Zone of skin (tissue), 1 donor: ENCODE measurements around a stretch of chr2.

- RRBS, result no CpG with 5 or more reads among the region's 10 CpGs
Measured at GRCh38 chr2:239391840-239392075, 9.1 kb downstream of the HDAC4 start.

GRCh38 chr2:239401488-239402285 lies 867 bp upstream of the HDAC4 start:
- RRBS, result under 1% methylated on average over 41 of the region's 84 CpGs

- RRBS, result no CpG with 5 or more reads among the region's 12 CpGs
Measured at GRCh38 chr2:239954727-239955127, 70.4 kb downstream of the NDUFA10 start.

DNA sequence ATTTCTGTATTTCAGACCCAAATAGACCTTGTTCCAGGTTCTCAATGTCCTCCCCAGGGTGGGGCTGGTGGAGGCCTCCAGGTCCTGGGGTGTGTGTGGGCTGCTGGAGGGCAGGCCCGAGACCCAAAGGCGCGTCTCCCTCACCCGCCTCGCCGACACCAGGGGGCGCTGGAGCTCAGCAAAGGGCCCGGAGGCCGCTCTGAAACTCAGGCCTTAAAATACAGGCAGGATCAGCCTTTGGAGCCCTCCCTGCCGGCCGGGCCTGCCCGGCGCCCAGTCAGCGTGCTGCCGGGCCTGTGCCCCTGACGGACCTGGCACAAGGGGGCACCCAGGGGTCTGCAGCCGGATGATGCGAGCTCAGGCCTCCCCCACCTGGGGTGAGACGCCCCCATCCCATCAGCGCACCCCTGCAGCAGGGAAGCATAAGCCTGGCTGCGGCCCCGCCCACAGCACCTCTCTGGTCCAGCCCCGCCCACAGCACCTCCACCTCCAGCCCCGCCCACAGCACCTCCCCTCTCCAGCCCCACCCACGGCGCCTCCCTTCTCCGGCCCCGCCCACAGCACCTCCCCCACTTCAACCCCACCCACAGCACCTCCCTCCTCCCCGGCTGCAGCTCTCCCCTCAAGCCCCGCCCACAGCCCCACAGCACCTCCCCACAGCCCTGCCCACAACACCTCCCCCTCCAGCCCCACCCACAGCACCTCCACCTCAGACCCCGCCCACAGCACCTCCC lies 92.6 kb upstream of the OTOS start:
- RRBS, result 3% methylated on average over 9 of the region's 31 CpGs

GRCh38 chr2:240236302-240236928 lies 96.0 kb upstream of the OTOS start:
- RRBS, result 3% methylated on average over 2 of the region's 9 CpGs

- RRBS, result no CpG with 5 or more reads among the region's 3 CpGs
Measured at GRCh38 chr2:240269493-240269719, 128.9 kb upstream of the OTOS start.

GRCh38 chr2:240399887-240400218 lies 35.6 kb upstream of the GPC1 start:
- RRBS, result no CpG with 5 or more reads among the region's 5 CpGs

GRCh38 chr2:240514086-240514341 lies 43.8 kb downstream of the ANKMY1 start:
- RRBS, result no CpG with 5 or more reads among the region's 1 CpG

DNA sequence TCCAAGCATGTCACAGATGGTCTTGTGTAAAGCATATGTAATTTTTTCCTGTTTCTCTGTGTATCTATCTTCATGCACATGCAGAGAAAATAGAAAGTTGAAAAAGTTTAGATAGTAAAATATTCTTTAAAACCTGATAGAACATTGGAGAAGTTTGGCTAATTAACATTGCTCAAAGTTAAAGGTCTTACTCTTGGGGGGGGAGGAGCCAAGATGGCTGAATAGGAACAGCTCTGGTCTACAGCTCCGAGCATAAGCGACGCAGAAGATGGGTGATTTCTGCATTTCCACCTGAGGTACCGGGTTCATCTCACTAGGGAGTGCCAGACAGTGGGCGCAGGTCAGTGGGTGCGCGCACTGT lies 13.5 kb downstream of the ANKMY1 start:
- RRBS, result no CpG with 5 or more reads among the region's 7 CpGs

DNA sequence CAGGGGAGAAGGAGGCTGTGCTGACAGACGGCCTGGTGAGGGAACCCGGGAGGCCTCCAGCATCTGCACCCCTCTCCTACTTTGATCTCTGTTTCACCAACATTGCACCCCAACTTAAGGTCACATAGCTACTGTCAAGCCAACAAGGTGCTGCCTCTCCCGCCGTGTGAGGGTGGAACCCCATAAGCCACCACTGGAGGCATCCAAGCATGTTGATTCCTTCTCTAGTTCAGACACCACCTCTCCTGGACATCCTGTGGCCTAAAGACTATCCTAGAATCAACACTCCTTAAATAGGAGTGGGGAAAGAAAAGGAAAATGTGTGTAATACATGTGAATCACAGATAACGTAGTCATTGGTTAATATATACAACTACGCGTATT lies 3.5 kb upstream of the RNPEPL1 start:
- RRBS, result no CpG with 5 or more reads among the region's 7 CpGs

DNA sequence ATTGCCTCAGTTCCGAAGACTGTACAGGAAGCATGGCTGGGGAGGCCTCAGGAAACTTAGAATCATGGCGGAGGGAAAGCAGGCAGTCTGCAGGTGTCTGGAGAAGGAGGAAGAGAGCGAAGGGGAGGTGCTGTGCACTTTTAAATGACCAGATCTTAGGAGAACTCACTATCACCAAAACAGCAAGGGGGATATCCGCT lies 13.5 kb downstream of the CAPN10 start:
- RRBS, result no CpG with 5 or more reads among the region's 4 CpGs

DNA sequence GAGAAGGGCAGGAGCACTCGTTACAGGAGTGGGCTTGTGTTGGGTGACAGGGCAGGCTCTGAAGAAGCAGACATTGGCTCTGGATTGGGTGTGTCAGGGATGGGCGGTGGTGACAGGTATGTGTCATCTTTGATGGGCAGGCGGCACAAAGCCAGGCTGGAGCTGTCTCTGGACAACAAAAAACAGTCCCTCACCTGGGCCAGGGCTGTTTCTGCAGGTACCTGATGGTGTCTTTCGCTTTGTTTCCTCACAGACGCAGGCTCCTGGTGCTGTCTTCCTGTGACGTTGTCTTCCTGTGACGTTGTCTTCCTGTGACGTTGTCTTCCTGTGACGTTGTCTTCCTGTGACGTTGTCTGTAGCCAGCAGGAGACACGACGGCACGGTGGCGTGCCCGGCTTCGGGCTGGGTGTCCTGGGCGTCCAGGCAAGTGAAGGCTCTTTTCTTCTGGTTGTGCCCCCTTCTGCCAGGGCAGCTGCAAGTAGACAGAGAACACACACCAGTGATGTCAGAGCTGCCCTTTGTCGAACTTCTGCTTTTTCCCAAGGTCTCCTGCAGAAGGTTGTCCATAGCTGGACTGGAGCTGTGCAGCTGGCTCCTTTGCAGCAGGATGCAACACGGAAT lies 20.9 kb downstream of the GPR35 start:
- RRBS, result no CpG with 5 or more reads among the region's 19 CpGs

GRCh38 chr2:240864319-240865069 lies 4.1 kb upstream of the AGXT start:
- RRBS, result no CpG with 5 or more reads among the region's 10 CpGs

DNA sequence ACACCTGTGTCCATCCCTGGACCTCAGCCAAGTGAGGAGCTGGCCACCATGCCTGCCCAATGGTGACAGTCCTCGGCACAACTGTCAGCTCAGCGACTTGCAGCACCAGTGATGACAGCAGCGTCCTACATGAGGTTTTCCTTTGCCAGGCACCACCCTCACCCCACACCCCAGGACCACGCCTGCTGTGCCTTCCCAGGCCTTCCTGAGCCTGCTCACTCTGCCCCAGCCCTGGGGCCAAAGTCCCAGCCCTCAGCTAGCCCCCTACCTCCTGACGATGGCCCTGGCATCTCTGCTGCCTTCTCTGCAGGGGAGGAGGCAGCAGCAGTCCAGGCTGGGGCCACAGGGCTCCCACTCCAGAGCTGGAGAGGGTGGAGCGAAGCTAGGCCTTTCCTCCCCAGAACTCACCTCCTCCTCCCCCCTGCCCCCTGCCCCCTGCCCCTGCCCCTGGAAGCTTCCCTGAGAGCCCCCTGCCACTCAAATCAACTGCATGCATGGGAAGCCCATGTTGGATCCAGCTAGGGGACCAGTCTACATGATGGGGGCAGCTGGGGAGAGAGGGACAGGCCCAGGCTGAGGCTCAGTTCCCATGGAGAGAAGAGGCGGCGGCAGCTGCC lies 3.9 kb downstream of the MAB21L4 start:
- RRBS, result no CpG with 5 or more reads among the region's 8 CpGs

- RRBS, result no CpG with 5 or more reads among the region's 12 CpGs
Measured at GRCh38 chr2:240921305-240921774, 15.2 kb downstream of the CROCC2 start.

GRCh38 chr2:241036361-241037532 lies 38.3 kb downstream of the SNED1 start:
- RRBS, result 30% methylated on average over 12 of the region's 57 CpGs

- RRBS, result no CpG with 5 or more reads among the region's 32 CpGs
Measured at GRCh38 chr2:241048397-241049292, 50.2 kb downstream of the SNED1 start.

- RRBS, result 90% methylated on average over 7 of the region's 36 CpGs
Measured at GRCh38 chr2:241069875-241070753, 32.0 kb downstream of the MTERF4 start.

DNA sequence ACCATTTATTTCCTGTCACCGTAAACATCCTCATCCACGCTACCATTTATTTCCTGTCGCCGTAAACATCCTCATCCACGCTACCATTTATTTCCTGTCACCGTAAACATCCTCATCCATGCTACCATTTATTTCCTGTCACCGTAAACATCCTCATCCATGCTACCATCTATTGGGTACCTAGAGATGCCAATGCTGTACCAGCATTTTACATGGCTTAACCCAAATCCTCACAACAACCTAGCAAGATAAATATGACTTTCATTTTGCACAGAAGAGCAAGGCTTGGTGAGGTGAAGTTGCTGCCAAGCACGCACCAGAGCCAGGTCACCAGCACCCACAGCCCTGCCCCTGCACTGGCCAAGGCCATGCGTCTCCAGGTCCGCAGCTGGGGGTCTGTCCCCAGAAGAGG lies 6.9 kb upstream of the MTERF4 start:
- RRBS, result no CpG with 5 or more reads among the region's 10 CpGs